ENCODE results near the genes MEPCE and EPO.

- RRBS = no CpG with 5 or more reads among the region's 7 CpGs
Measured at GRCh38 chr7:100156800-100157220, 1.7 kb downstream of the TRAPPC14 start.

DNA sequence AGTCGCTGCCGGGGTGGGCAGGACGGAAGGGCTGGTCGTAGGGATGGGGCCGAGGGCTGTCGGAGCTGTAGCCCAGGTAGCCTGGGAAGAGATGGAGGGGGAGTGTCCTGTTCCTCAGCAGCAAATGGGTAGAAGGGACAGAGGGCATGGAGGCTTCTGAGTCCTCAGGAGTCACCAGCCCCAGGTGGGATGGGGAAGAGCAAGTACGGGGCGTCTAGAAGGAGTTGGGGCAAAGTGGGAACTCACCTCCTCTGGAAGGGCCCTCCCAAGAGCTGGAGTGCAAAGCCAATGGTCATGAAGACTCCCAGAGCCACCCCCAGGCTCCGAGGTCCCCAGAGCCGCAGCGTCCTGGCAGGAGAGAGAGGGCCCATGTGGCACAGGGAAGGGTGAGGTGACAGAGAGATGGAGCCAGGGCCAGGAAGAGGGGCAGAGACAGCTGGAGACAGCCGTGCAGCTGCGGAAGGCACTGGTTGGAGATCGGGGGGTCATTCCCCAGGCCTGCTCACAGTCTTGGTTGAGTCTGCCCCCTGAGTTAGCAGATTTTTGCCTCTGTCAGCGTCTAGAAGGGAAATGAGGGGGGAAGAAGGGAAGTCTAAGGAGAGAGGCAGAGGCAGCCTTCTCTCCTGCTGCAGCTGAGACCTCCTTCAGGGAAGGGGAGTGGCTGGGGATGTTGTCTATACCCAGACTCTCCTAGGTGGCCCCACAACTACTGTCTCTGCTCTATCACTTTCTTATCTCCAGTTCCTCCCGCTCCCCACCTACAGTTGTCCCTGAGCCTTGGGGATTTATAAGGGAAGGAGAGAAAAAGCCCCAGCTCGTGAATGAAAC, 1.5 kb downstream of the GAL3ST4 start:
- RRBS = no CpG with 5 or more reads among the region's 17 CpGs

GRCh38 chr7:100359281-100359710, 1.4 kb downstream of the PILRB start:
- RRBS = no CpG with 5 or more reads among the region's 7 CpGs

- RRBS = no CpG with 5 or more reads among the region's 8 CpGs
Measured at GRCh38 chr7:100368976-100369695, 4.2 kb upstream of the PILRA start.

DNA sequence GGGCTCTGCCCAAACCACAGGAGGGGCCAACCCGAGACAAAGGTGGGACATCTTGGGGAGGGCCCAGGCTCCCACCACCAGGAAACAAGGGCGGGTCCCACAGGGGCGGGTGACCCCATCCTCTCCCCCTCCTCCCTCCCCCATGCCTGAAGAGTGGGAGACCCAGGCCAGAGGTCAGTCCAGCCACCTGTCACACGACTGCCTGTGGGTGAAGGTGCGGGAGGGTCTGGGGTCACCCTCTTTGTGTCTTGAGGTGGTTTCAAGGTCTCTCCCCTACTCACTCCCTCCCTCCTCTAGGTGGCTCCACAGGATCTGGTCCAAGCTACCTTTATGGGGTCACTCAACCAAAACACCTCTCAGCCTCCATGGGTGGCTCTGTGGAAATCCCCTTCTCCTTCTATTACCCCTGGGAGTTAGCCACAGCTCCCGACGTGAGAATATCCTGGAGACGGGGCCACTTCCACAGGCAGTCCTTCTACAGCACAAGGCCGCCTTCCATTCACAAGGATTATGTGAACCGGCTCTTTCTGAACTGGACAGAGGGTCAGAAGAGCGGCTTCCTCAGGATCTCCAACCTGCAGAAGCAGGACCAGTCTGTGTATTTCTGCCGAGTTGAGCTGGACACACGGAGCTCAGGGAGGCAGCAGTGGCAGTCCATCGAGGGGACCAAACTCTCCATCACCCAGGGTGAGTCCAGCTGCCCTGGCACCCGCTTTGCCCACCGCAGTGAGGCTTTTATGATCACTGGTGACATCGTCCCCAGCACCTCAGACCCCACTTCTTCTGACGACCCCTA, 658 bp downstream of the PILRA start:
- RRBS = no CpG with 5 or more reads among the region's 18 CpGs

DNA sequence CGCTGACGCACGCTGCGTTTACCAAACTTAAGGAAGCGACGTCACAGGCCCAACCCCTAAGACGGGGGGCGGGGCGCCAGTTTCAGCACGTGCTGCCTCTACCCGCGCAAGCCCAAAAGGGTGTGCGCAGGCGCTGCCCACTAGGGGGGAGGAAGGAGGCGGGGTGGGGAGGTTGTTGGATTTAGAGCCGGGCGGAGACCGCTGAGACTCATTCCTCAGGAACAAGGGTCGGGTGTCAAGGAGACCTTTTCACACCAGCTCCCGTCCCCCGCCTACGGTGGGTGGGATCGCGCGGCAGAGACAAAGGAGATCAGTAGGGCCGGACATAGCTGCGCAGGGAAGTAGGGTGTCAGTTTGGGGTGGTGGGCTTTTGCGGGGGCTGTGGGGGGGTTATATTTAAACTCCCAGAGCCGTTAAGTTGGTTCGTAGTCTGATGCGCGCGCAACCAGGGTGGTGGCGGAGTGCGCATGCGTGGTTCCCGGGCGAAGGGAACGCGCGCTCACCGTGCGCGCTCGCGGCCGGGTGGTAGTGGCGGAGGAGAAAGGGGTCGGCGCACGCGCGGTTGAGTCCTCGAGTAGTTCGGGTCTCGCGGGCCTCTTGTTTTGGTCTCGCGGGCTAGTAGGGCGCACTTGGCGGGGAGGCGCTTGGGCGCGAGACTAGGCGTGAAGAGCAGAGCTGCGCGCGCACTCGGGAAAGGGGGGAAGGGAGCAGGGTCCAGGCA, at the start of gene MEPCE:
MEPCE (plus strand) TSS at position 595 of the 721 bp plus-strand sequence.
- RRBS = under 1% methylated on average over 11 of the region's 69 CpGs

- RRBS = 22% methylated on average over 8 of the region's 39 CpGs
Measured at GRCh38 chr7:100477151-100478058, 1.6 kb downstream of the TSC22D4 start.

- RRBS = no CpG with 5 or more reads among the region's 3 CpGs
Measured at GRCh38 chr7:100510747-100511216, 27.1 kb downstream of the NYAP1 start.

DNA sequence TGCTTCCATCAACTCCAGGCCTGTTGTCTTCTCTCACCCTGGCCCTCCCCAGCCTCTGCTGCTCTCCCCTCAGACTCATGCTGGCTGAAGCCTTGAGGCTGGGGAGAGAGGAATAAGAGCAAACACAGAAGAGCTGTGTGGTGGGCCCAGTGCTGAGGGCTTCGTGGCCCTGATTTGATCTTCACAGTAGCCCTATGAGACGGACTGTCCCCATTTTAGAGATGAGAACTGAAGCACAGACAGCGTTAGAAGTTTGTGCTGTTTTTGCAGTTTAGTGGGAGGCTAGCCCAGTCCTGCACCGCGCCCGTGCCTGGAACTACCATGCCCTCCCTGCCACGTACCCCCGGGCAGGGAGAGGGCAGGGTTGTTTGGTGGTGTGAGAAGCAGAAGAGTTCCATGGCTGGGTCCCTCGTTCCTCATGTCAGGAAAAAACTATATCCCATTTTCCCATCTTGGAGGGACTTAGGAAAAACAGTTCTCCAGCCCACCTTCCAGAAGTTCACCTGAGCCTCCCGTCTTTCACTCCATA, 10.3 kb downstream of the SAP25 start:
- RRBS = no CpG with 5 or more reads among the region's 10 CpGs

DNA sequence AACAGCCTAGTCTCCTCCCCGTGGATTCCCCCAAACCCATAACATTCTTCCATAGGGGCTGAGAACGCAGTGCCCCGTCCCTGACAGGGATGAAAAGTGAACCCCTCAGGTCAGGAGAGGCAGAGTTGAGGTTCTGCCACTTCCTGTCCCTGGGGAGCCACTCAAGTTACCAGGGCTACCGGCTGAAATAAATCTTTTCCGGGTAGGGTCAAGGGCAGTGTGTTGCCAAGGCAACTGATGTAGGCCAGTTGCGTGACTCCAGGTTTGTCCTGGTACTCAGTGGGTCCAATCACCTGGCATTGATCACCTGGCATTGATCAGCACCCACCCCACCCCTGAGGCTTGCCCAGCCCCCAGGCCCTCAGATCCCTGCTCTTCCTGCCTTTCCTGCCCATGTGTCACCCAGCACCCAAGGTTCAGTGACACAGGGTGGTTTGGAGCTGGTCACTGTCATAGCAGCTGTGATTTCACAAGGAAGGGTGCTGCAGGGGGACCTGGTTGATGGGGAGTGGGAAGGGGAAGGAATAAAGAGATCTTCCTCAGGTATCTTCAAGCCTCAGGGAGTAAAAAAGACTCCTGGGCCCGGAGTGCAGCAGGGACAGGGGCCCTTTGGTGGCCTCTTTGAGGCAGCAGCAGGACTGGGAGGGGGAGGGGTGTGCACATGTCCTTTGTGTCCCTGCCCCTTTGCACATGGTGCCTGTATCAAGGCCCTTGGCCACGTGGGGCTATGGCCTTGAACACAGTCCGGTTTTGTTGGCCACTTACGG, 5.8 kb downstream of the SAP25 start:
- RRBS = no CpG with 5 or more reads among the region's 10 CpGs

GRCh38 chr7:100572557-100572892, 1.2 kb downstream of the SAP25 start:
- RRBS = 72% methylated on average over 4 of the region's 9 CpGs

DNA sequence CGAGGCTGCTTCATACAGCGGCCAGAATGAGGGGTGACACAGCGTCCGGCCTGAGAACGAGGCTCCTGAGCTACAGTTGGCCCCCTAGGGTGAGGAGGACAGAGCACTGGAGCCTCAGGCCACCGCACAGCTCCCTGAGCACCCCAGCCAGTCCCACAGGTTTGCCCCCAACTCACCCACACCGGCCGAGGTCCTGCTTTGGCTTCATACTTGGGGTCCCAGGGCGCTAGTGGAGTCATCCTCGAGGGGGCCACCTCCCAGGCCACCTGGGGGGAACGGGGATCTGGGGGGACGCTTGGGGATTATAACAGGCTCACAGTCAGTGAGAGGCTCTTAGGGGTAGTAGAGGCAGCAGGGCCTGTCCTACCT, 786 bp downstream of the SAP25 start:
- RRBS = no CpG with 5 or more reads among the region's 12 CpGs

DNA sequence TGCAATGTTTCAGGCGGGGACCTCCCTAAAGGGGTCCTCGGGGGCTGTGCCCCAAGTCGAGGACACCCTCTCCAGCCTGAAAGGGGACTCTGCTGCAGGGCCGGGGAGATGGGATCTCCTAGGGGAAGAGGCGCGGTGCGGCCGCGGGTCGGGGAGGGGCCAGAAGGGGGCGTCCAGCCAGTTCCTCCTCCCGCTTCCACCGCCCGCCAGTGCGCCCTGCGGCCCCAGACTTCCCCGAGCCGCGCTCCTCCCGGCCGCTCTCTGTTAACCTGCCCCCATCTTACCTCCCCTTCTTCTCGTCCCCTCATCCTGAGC, 2.5 kb downstream of the PCOLCE start:
- RRBS = 87% methylated on average over 2 of the region's 22 CpGs

GRCh38 chr7:100674128-100675156, 902 bp downstream of the GNB2 start:
- RRBS = 2% methylated on average over 14 of the region's 69 CpGs

DNA sequence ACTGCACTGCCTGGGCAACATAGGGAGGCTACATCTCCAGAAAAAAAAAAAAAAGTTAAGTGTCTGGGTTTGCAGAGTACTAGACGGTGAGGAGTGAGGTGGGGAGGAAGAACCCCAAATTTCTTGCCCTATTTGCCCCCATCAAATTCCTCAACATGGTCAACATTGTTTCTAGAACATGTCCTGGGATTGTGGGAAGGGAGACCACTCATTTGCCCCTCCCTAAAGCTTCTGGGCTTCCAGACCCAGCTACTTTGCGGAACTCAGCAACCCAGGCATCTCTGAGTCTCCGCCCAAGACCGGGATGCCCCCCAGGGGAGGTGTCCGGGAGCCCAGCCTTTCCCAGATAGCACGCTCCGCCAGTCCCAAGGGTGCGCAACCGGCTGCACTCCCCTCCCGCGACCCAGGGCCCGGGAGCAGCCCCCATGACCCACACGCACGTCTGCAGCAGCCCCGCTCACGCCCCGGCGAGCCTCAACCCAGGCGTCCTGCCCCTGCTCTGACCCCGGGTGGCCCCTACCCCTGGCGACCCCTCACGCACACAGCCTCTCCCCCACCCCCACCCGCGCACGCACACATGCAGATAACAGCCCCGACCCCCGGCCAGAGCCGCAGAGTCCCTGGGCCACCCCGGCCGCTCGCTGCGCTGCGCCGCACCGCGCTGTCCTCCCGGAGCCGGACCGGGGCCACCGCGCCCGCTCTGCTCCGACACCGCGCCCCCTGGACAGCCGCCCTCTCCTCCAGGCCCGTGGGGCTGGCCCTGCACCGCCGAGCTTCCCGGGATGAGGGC, at the start of gene EPO:
EPO (plus strand) TSS at position 337 of the 790 bp plus-strand sequence.
- RRBS = 21% methylated on average over 40 of the region's 50 CpGs

- RRBS = no CpG with 5 or more reads among the region's 7 CpGs
Measured at GRCh38 chr7:100924191-100924899, 25.0 kb upstream of the MUC3A start.

DNA sequence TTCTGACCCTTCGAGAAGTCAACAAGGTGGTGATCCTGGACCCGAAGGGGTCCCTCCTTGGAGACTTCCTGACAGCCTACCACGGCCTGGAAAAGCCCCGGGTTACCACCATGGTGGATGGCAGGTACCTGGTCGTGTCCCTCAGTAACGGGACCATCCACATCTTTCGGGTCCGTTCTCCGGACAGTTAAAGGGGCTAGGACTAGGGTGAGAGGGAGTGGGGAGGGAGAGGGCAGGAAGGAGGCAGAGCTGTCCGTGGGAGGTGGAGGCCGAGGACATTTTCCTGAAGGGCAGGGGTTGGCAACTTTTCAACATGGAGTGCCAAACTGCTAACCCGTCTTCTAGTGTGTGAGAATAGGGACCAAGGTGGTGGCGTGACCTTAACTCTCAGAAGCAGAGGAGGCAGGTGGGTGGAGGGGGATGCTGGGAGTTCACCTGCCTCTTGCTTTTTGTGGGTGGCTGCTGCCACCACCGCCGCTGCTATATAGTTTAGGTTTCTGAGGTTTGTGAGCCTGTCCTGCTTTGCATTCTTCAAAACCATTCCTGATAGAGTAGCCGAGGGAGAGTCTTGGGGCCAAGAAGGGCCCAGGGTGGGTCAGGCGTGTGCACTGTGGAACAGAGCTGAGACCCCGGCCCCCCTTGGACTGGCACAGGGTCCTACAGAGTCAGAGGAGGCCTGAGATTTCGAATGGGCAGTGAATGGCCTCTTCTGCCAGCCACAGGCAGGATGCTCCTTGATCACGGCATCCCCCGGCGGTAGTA, 4.3 kb downstream of the TRIM56 start:
- RRBS = 93% methylated on average over 5 of the region's 22 CpGs

- RRBS = no CpG with 5 or more reads among the region's 10 CpGs
Measured at GRCh38 chr7:101090884-101091508, 5.7 kb downstream of the TRIM56 start.

DNA sequence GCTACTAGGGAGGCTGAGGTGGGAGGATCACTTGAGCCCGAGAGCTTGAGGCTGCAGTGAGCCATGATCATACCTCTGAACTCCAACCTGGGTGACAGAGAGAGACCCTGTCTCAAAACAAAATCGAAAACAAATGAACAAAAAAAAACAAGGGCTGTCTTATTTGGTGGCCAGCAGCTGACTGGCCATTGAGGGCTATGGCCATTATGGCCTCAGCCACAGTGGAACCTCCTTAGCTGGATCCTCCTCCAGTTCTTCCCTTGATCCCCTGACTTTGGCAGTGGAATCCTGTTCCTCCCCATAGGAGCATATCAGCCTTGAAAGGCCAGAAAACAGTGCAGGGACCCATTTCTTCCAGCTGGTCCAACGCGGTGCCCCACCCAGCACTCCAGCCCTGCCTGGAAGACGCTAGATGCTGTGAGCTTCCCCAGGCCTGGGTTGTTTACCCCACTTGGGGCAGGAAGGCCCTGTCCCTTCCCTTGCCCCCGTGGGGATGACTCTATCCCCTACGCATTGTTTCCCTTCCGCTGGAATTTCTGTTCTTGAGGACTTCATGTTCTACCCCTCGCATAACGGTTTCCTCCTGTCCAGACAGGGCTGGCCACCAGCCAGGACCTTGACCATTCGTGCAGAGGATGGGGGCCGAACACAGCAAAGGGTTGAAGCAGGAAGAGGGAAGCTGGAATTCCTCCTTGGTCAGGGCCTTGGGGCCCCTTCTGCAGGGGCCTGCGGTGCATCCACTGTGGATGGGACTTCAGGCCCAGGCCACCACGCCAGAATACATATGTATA, 14.8 kb upstream of the SERPINE1 start:
- RRBS = no CpG with 5 or more reads among the region's 14 CpGs

DNA sequence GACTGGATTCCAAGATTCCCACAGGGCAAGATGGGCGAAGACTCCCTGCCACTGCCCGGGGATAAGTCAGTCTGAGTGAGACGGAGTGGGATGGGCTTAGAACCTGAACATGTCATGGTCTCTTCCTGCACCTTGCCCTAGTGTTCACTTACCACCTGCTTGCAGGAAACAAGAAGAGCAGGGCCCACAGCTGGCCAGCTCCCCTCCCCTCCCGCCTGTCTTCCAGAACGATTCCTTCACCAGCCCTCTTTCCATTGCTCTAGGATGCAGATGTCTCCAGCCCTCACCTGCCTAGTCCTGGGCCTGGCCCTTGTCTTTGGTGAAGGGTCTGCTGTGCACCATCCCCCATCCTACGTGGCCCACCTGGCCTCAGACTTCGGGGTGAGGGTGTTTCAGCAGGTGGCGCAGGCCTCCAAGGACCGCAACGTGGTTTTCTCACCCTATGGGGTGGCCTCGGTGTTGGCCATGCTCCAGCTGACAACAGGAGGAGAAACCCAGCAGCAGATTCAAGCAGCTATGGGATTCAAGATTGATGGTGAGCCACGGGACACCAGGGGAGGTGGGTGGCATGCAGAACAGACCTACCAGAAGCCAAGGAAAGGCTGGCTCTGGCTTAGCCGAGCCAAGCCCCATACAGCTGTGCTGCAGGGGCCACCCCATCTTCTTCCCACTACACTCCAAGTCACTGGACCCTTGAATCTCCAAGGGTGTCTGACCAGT, 1.4 kb downstream of the SERPINE1 start:
- RRBS = no CpG with 5 or more reads among the region's 13 CpGs